HTERT-HM (cell line): ENCODE data around the genes POU5F2 and ARSK.

- RRBS: 67% methylated on average over 8 of the region's 29 CpGs
Measured at GRCh38 chr5:93598192-93599191, 15.5 kb downstream of the NR2F1 start.

DNA sequence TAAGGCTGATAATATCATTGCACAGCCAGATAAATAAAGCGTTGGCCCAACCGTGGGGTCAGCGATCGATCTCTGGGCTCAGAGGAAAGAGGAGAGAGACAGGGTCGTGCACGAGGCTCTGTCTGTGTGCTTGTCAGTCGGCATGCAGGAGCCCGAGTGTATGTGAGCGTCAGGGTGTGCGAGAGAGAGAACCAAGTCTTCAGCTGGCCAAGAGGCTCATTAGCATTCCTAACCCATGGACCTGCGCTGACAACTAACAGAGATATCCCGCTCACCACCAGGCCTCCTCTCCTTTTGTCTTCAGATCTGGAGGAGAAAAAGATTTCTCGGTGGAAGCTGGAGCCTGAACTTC lies 16.4 kb downstream of the NR2F1 start:
- RRBS: no CpG with 5 or more reads among the region's 13 CpGs

DNA sequence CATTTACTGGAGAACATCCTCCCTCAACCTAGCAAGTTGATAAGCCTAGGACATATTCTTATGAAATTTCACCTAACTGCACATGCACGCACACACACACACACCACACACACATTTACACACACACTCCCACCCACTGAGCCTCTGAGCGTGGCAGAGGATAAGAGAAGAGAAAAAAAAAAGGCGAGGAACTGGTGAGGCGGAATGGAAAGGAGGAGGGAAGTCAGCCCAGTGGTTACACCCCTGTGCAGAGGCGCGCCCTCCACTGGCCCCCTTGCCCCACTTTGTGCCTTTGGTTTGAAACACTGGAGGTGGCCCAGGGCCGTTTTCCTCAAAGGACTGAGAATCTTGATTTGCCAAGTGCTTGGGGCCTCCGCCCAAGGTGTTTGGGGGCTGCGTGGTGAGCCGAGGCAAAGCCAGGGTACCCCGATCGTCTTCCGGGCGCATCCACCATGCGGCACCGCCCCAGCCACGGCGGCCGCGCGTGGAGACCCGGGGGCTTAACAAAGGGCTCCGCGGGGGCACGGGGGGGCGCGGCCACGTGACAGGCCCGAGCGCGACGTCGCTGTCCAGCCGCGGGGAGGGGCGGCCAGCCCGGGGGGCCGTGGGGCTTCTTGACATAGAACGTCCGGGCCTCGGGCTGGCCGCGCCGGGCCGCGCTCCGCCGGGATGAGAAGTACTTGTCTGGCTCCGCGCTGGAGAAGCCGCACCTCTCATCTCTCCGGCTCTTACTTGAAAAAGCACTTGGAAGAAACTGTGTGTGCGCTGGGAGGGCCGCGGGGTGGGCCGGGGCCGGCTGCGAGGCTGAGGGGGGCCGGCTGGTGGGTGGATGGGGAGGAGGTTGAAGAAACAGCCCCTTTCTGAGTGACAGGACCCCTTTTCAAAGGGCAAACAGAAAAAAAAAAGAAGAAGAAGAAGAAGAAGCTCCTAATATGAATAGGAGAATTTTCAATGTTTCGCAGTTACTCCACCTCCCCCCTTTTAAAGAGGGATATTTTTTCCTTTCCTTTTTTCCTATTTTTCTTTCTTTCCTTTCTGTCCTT lies 21.0 kb downstream of the NR2F1 start:
- RRBS: 16% methylated on average over 27 of the region's 60 CpGs

DNA sequence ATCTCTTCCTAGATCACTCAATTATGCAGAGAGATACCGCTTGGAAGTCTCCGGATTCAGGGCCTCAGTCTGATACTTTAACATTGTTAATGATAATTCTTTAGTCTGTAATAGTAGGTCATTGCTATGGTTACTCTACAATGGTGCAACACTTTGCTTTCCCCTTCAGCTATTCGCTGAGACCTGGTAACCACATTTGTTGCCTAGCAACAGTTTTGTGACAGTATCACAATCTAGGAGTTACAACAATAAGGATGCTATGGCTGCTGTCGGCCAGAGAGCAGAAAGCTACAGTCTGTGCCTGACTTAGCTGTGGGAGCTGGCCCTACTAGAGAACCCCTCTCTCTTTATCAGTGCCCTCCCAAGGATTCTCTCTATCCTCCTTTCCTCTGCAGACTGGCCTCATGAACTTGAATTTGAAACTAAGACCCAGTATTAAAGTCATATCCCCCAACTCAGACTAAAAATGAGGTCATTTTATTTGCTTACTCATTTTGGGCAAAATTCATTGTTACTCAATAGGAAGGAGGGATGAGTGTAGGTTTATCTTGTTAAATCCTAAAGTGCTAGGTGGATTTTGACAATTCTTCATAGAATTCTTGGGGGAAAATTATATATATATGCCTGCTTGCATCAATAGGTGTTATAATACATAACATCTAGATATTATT lies 39.4 kb downstream of the NR2F1 start:
- RRBS: no CpG with 5 or more reads among the region's 4 CpGs

GRCh38 chr5:93741536-93741789 lies at the start of gene POU5F2:
Gene POU5F2 (minus strand): TSS chr5:93741600.
- RRBS: 90% methylated on average over 2 of the region's 10 CpGs

DNA sequence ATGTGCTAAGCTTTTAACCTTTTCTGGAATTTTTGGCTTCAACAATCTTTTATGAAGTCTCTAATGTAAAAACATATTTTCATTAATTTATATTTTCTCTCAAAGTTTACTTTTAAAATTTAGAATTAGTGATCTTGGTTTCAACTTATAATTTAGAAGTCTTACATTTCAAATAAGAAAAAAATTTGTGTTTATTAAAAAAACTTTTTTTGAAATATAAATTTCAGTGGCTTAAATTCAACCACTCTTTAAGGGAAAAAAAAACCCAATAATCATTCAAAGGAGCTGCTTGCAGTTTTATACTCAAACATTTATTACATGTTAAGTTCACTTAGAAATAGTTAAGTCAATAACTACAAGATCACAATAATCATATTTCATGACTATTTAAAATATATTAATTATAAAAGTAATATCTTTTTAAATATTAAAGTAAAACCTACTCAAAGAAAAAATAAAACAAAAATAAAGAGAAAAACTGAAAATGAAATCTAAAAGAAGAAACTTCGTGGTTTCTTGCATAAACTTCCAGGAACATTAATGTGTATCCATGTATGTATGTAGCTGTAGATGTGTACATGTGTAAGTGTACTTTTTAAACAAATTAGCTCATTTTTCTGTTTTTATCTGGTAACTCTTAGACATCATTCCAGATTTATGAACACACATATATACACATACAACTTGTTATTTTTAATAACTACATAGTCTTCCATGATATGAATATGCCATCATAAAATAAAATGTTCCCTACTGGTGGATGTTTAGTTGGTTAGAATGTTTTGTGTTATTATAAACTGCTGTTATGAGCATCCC lies 169.0 kb downstream of the FAM172A start:
- RRBS: no CpG with 5 or more reads among the region's 1 CpG

- RRBS: no CpG with 5 or more reads among the region's 2 CpGs
Measured at GRCh38 chr5:94362409-94362843, 251.0 kb upstream of the FAM172A start.

DNA sequence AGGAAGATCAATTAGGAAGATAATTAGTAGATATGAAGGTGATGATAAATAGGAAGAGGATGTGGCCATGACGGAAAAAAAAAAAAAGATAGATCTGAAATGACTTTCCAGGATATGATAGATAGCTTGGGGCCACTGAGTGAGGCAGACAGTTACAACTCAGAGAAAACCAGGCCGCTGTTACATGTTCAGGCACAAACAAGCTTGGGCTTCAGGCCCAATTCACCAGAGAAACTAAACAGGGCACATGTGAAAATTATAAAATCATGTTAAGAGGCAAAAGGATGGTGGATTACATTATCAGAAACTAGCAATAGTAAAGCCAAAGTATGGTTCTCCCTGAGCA lies 43.1 kb downstream of the KIAA0825 start:
- RRBS: no CpG with 5 or more reads among the region's 2 CpGs

- RRBS: 2% methylated on average over 7 of the region's 53 CpGs
Measured at GRCh38 chr5:95554850-95555736, at the start of gene ARSK. Gene ARSK (plus strand): TSS chr5:95555101.

GRCh38 chr5:95669489-95670185 lies 13.2 kb downstream of the SPATA9 start:
- RRBS: 55% methylated on average over 2 of the region's 9 CpGs

DNA sequence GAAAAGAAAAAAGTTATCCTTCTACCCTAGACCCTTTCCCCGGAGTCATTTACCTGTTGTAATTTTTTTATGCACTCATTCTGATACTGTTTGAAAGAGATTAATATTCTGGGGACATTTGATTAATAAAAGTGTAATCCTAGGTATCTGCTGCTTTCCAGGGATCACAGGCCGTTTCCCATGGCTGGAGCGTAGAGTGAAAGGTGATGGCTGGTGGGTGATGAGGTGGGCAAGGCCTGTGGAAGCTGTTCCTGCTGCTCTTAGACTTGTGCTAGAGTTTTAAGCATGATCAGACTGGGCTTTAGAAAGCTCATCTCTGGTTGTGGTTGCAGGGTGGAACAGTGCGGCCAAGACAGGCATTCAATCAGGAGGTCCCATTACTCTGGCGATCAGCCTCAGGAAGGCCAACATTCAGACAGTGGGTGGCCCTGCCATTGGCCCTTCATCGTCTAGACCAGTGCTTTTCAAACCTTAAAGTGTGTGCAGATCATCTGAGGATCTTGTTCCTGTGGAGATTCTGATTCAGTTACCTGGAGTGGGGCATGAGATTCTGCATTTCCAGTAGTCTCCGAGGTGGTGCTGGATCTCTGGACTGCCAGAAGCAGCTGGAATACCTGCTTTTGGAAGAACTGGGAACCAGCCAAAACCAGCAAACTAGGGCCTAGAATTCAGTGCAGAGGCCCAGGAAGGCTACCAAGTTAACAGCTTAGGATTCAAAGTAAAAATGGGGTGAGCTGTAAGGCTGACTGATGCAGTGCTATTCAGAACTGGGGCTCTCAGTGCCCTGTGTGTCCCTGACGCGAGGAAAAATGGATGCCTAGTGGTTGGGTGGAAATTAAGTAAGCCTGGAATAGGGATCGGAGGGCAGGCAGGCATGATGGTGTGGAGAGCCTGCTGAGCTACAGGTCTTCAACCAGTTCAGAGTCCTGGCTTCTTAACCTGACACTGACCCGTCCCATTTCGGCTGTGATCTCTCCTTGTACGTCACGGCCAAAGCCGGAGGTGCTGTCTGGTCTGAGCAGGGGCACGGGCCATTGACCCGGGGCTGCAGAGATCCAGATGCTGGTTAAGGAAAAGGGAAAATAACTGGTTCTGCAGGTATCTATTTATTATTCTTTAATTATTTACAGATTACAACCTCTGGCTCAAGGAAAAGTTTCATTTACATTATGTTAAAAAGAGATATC lies 27.5 kb downstream of the RHOBTB3 start:
- RRBS: 97% methylated on average over 3 of the region's 17 CpGs

DNA sequence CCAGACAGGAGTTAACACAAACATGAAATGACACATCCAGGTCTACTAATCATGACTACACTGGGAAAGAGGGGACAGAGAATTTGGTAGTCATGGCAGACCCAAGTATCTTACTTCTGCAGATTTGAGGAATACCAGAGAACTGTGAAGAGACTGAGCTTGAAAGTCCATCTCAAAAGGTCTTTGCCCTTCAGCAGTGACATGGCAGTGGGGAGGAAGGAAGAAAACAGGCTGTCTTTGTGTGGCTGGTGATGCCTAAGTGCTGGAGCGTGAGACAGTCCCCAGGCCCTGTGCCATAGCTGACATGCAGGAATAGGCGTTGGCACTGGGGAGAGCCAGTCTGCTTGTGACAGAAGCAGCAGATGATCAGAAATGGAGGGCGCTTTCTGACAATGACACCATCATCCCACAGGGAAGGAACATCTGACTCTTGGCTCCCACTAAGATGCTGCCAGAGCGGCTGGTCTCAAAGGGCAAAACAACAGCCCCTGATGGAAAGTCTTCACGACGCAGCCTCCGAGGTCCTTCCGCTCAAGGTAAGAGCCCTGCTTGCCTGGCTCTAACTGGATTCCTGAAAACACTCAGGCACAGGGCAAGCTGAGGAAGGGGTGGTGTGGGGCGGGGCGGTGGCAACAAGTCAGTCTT lies 15.5 kb upstream of the GLRX start:
- RRBS: no CpG with 5 or more reads among the region's 10 CpGs

- RRBS: no CpG with 5 or more reads among the region's 5 CpGs
Measured at GRCh38 chr5:95916850-95917274, 44.8 kb downstream of the ELL2 start.

DNA sequence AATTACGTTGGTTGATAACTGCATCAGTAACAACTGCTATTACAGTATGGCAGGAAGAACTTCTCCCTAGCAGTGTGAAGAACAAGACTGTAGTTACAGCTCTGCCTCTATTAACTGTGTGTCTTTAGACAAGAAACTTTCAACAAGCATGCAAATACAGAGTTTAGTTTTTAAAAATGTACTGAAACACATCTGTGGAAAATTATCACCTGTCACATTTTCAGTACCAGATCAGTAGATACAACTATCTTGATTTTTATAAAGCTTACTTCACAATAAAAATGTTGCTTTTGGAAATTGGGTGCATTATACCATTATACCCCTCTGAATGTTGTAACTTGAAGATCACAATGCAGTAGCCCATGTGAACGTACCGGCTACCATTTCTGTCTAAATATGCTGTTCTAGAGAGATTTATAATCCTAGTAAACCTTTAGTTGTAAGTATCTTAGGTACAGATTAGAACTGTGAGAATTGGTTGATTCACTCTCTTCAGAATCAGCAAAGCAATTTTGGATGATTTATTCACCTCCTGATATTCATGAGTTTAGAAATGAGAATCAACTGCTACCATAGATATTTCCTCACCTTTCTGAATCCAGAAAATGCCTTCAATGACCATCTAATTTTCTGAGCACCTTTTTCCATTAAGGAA lies 22.0 kb downstream of the ELL2 start:
- RRBS: no CpG with 5 or more reads among the region's 3 CpGs

GRCh38 chr5:95955464-95956546 lies 5.8 kb downstream of the ELL2 start:
- RRBS: no CpG with 5 or more reads among the region's 6 CpGs

DNA sequence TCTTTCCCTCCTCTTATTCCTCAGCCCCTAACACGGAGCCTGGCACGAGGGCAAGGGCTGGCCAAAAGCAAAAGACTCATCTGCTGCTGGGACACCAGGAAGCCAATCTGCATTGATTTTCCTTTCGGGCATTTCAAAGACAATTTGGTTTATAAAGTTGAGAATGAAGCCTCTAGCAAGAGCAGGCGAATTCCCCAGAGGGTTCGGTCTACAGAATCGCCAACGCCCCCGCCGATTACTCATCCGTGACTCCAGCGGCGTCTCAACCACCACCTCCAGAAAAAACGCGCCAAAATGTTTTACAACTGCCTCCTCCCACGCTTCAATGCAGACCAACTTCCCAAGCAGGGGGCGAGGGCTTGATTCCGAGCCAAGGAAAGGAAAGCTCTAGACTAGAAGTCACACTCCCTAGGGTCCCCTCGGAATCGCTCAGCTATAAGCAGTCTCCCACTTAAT lies 1.5 kb downstream of the PCSK1 start:
- RRBS: no CpG with 5 or more reads among the region's 19 CpGs

DNA sequence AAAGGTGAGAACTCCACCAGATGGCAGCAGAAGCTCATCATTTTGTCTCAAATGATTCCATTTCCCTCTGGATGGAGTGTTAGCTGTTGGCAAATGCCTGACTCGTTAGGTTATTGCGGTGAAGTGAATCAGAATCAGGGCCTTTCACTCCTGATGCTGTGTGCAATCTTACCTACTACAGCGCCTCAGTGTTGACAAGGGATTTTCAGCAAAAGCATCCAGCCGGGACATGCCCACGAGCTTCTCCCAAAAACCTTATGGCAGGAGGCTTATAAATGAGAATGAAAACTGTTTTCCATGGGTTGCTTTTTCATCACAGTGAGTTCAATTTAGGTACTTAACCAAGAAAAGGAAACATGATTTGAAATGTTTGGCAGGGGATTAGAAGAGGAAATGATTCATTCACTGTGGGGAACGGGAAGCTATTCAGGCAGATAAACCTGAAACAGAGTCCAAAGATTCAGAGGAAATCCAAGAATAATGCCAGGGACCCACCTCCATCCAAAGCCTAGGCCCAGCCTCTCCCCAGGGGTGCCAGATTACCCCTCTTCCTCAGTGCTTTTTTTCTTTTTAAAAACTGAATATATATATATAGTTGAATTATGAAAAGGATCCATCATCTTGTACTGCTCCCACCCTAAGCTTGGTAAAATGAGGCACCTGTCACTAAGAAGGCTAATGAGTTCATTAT lies 47.9 kb upstream of the CAST start:
- RRBS: no CpG with 5 or more reads among the region's 6 CpGs

DNA sequence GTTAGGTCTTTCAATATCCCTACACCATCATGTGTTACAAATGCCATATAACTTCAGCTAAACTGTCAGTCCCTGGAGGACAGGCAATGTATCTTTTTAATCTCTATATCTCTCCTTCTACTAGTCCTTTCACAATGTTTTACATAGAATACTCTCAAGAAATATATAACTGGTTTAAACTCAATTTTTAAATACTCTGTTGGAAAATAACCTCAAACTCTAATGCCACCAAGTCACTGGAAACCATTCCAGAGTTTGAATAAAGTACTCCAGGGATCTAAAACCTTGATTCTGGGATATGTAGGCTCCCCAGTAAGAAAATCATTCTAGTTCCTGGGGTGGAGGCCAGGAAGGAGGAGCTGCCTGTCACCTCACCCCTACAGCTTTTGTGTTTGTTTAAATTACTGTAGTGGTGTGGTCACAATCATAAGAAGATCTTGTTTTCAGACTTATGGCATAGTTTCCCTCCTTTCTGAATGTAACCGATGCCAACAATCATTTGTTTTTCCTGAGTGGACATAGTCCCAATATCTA lies 1.8 kb upstream of the CAST start:
- RRBS: no CpG with 5 or more reads among the region's 1 CpG

- RRBS: no CpG with 5 or more reads among the region's 6 CpGs
Measured at GRCh38 chr5:96663609-96663956, 1.4 kb downstream of the CAST start.